ENCODE measurements around a stretch of chr6.

- PRO-cap: no peak
- RRBS: no CpG with 5 or more reads among the region's 9 CpGs
These were observed 958.5 kb downstream of the TFAP2A start for GRCh38 chr6:9456166-9456976.

DNA sequence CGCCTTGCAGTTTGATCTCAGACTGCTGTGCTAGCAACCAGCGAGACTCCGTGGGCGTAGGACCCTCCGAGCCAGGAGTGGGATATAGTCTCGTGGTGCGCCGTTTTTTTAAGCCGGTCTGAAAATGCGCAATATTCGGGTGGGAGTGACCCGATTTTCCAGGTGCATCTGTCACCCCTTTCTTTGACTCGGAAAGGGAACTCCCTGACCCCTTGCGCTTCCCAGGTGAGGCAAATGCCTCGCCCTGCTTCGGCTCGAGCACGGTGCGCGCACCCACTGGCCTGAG, 443.3 kb downstream of the TFAP2A start:
- PRO-cap: no peak
- RRBS: no CpG with 5 or more reads among the region's 20 CpGs

- PRO-cap: no peak
- RRBS: no CpG with 5 or more reads among the region's 11 CpGs
These were observed 63.0 kb downstream of the TFAP2A start for GRCh38 chr6:10351841-10352237.

DNA sequence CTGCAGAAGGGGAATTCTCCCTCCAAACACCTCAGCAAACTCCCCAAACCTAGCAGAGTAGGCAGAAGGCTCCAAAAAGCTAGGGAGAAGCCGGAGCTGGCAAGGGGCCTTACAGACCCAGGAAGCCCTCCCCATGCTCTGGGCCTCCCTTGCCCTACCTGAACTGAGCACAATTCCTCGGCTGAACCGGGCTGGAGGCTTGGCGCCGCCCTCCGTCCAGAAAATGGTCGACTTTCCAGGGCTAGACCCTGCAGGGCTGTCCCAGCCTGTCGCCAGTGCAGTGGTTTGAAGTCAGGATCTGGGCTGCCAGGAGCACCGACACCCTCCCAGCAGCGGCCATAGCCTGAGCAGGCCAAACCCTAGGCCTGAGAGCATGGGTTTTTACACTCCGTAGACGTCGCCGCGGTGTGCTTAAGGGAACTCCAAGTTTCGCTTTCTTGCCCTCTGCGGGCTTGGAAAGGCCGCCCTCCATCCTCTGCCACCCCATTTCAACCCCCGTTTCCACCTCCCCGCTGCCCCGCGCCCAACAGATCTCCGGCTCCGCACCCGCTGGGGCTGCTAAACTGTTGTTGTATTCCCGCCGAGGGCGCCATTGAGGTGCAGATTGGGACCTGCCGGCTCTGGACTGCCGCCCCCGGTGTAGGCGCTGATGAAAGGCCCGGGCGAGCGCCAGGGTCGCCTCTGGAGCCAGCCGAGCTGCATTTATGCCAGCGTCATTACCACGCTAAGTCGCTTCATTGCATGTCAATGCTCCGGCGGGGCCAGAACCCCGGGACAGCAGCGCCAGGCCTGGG, 2.1 kb upstream of the TFAP2A start:
- PRO-cap: no peak
- RRBS: 24% methylated on average over 20 of the region's 44 CpGs

GRCh38 chr6:10566987-10567830, 46.1 kb downstream of the GCNT2 start:
- PRO-cap: no peak
- RRBS: no CpG with 5 or more reads among the region's 3 CpGs

GRCh38 chr6:10576178-10576826, 55.2 kb downstream of the GCNT2 start:
- PRO-cap: no peak
- RRBS: no CpG with 5 or more reads among the region's 6 CpGs

DNA sequence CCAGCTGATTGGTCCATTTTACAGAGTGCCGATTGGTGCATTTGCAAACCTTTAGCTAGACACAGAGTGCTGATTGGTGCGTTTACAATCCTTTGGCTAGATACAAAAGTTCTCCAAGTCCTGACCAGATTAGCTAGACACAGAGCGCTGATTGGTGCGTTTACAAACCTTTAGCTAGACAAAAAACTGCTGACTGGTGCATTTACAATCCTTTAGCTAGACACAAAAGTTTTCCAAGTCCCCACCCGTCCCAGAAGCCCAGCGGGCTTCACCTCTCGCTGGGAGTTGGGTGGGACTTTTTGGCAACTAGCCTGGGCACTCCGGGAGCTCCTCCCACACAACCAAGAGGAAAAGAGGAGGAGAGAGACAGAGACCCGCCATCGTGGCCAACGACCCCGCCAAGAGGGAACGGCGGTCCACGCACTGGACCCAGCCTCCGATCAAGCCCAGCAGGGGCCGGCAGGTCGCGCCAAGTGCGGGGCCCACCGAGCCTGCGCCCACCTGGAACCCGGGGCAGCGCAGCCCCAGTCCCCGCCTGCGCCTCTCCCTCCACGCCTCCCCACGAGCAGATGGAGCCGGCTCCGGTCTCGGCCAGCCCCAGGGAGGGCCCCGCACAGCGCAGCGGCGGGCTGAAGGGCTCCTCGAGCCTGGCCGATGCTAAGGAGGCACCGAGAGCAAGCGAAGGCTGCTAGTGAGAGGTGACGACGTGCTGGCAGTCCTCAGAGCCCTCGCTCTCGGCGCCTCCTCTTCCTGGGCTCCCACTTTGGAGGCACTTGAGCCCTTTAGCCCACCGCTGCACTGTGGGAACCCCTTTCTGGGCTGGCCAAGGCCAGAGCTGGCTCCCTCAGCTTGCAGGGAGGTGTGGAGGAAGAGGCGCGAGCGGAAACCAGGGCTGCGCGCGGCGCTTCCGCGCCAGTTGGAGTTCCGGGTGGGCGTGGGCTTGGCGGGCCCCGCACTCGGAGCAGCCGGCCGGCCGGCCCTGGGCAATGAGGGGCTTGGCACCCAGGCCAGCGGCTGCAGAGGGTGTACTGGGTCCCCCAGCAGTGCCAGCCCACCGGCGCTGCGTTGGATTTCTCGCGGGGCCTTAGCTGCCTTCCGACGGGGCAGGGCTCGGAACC, 2.8 kb upstream of the TMEM14C start:
- PRO-cap: unidirectional peak, plus-strand start at position 344 of the sequence; bidirectional peak, plus-strand start at position 915 of the sequence, minus-strand start at position 918 of the sequence
- RRBS: 15% methylated on average over 8 of the region's 71 CpGs

GRCh38 chr6:10887419-10888026, 671 bp downstream of the SYCP2L start:
- PRO-cap: no peak
- RRBS: no CpG with 5 or more reads among the region's 12 CpGs

GRCh38 chr6:11042582-11042796, 1.6 kb downstream of the ELOVL2 start:
- PRO-cap: no peak
- RRBS: no CpG with 5 or more reads among the region's 5 CpGs

GRCh38 chr6:11067486-11067919, 23.4 kb upstream of the ELOVL2 start:
- PRO-cap: no peak
- RRBS: no CpG with 5 or more reads among the region's 3 CpGs

GRCh38 chr6:11096057-11096551, 2.5 kb downstream of the SMIM13 start:
- PRO-cap: no peak
- RRBS: no CpG with 5 or more reads among the region's 5 CpGs

- PRO-cap: no peak
- RRBS: no CpG with 5 or more reads among the region's 4 CpGs
These were observed 19.8 kb downstream of the NEDD9 start for GRCh38 chr6:11212557-11213101.

DNA sequence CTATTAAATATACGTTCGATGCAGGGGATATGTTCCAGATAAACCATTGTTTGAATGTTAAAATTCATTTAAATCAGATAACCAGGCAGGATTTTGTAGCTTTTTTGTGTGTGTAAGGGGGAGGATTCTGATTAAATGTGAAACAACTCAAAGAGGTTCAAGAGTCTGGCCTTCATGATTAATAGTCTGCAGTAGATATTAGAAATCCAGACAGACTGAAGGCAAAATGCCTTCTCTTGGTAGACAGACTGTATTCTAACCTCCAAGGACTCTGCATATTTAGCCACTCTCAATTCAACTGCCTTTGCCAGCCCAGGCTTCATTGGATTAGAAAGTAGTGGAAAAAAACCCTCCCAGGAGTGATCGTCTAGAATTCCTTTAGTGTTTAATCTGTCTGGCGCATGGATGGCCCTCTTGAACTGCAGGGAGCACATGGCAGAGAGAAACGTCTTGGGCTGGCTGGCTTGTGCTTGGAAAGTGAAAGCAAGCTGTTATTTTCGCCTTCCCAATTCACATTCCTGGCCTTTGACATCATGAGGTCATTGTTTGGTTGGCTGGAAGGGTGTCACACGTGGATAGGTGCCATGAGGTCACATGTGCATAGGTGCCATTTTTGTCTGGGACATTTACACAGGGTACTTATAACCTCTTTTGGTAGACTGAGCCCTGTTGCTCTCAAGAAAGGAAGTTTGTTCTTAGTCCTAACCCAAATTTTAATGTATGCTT, 30.8 kb upstream of the NEDD9 start:
- PRO-cap: no peak
- RRBS: no CpG with 5 or more reads among the region's 7 CpGs

DNA sequence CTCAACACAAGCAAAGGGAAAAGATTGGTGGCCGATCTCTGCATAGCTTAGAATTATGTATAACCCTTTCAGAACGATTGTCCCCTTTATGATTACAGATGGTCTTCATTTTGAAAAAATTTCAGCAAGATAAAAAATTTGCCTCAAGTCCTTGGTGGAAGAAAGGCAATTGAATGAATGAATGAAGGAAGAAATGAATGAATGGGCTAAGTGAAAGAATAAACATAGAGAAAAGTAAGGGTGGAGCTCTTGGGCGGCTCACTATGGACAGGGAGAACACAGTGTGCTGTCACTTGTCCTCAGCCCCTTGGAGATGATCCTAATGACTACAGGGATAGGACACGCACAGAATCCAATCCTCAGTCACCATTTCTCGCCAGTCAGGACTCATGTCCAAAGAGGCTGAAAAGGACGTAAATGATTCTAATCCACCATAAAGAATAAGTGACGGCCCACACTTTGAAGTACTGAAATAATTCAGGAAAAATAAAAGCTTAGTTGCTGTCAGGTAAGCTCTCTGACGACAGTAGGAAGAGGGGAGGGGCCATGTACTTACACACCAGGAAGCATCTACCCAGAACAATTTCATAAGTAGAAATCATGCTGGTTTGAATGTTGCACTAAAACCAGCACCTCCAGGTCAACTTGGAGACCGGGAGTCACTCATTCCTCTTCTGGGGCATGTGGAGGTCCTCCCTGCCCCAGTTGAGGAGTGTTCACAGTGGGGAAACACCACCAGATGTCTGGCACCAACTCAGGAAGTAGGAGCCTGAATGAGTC, 149.0 kb upstream of the NEDD9 start:
- PRO-cap: no peak
- RRBS: no CpG with 5 or more reads among the region's 9 CpGs

- PRO-cap: no peak
- RRBS: no CpG with 5 or more reads among the region's 11 CpGs
These were observed 147.7 kb upstream of the TMEM170B start for GRCh38 chr6:11389477-11390594.

- PRO-cap: no peak
- RRBS: no CpG with 5 or more reads among the region's 4 CpGs
These were observed 138.6 kb upstream of the TMEM170B start for GRCh38 chr6:11398919-11399385.

DNA sequence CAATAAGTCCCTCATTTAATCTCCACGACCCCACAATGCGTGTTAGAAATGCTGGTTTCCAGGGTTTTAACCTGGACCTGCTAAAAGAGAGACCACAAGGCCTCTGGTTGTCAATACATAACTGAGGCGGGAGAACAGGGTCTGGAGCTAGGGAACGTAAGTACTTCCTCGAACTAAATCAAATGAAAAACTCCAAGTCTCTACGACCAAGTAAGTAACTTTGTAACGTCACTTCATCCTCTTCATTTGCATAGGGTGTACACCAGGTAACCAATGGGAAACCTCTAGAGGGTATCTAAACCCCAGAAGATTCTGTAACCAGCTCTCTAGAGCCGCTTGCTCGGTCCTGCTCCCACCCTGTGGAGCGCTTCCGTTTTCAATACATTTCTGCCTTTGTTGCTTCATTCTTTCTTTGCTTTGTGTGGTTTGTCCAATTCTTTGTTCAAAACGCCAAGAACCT, 133.5 kb upstream of the TMEM170B start:
- PRO-cap: no peak
- RRBS: no CpG with 5 or more reads among the region's 12 CpGs

DNA sequence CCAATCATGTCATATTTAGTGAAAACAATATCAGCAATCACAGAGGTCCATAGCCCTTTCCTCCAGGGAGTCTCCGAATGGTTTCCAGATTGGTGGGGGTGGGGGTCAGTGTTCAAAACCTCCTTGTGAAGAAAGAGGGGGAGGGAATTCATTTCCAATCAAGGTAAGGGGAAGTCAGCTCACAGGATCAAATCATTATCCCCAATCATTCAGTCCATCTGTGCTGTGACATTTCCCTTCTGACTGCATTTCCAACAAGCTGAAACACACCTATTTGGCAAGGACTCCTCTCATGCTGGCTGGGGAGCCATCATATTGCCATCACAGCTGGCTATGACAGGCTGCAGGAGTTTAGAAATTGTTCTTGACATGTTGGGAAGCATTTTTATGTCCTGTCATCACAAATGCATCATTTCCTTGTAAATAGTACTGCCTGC, 114.0 kb upstream of the TMEM170B start:
- PRO-cap: no peak
- RRBS: no CpG with 5 or more reads among the region's 1 CpG

DNA sequence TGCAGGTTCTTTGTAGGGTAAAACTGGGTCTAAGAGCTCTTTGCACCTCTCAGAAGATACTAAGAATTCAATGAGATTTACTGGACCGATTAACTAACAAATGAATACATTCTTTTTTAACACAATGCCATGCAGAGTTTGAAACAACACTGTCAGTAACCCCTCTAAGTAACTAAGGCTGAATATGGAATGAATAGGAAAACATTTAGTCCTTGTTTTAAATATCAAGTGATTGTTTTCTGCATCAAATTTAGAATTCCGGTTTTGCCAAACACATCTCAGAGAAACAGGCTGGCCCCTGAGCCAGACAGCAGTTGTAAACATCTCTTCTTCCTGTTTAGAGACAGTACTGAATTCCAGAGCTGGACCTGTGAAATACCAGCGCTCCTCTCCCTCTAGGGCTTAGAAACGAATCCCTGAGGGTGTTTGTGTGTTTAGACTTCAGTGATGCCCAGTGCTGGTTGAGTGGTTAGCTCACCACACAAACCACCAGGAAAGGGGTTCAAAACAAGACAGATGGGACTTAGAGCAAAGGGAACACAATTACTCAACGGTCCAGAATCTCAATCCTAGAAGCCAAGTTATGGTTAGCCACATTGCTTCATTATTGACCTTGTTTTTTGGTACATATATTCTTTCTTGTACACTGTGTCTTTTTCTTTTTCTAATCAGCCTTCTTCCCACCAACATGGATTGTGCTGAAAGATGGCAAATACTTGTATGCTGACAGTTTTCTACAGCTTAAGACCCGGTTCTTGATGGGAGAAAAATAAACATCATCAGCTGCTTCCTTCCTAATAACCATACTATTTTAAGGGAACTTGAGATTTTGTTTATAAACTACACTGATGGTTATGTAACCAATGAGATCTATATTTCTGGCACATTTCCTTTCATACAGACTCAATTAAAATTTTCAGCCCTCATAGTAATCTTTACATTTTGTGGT, 108.6 kb upstream of the TMEM170B start:
- PRO-cap: no peak
- RRBS: no CpG with 5 or more reads among the region's 6 CpGs

GRCh38 chr6:11685618-11686183, 92.9 kb downstream of the ADTRP start:
- PRO-cap: no peak
- RRBS: no CpG with 5 or more reads among the region's 2 CpGs